CMK (cell line): Measurements from ENCODE around the genes ANAPC16, MRPS16 and ANXA7.

DNA sequence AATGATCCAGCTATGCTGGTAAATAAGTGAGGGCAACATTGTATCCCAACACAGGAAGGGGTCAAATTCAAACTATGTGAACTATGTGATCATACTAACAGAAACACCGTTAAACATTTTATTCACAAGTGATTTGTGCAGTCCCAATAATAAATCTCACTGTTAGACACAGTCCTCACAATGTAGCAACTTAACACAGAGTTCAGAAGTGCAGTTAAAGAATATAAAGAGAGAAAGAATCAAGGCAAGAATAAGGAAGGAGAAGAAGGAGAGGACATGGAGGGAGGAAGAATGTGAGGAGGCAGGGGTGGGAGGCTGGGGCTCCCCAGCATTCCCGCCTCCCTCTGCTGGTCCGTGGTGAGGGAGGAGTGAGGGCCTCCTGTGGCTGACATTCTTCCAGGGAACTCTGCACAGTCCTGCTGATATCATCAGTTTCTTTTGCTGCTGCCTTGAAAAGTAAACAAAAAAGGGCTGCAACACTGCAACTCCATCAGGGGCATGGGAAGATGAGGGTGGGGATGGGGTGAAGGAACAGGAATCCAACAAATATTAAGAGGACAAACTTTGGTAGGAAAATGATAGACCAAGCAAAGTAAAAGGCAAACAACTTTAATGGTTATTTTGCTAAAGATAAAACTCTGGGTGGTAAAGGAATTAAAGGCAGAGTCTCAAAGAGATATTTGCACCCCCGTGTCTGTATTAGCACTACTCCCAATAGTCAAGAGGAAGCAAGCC is 7.7 kb upstream of the SPOCK2 start:
- RRBS, result no CpG with 5 or more reads among the region's 4 CpGs

DNA sequence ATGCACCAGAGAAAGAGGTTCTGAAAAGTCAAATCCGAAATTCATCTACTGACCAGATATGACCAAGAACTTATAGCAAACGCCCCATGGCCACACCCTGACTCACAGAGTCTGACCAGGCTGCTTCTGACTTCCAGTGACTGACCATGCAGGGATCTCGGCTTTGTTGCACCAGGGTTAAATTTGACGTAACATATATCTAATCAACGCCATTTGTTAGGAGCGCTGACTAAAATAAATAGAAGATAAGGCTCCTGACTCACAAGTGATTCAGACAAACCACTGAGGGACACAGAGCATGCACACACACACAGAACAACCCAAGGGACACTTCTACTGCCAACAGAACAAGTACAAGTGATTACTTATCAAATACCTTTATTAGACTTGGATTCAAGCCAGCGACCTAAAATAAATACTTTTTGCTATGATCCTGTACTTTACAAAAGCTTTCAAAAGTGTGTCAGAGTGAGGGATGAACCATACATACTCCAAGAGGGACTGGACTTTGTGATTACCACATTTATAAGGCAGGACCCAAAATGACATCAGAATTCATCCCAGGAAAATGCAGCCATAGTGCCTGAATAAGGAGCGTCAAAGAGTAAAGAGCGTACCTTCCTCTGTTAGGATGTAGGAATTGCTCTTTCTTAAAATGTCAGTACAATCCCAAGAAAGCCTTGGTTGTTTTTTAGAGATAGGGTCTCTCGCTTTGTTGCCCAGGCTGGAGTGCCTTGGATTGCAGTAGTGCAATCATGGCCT is 9.5 kb upstream of the SPOCK2 start:
- RRBS, result no CpG with 5 or more reads among the region's 10 CpGs

- RRBS, result no CpG with 5 or more reads among the region's 12 CpGs
Measured at GRCh38 chr10:72099634-72100047, 11.3 kb upstream of the SPOCK2 start.

DNA sequence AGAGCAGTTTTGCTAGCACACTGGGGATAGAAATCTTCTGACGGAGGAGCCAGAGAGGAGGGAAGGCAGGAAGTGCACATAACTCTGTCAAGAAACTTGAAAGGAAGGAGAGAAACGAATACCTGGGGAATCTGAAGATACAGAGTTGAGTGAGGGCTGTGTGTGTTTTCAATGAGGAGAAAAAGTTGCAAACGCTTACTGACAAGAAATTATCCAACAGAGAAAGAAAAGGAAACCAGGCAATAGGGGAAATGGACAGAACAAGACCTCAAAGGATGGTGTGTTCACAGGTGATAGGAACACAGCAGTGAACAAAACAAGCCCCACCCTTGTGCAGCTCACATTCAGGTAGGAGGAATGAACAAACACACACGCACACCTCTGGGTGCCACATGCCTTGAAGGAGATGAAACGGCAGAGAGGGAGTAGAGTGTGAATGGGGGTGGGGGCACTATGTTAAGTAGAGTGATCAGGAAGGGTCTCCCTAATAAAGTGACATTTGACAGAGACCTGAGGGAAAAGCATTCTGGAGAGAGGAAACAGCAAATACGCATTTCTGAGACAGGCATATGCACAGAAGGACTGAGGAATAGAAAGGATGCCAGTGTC is 46.7 kb upstream of the SPOCK2 start:
- RRBS, result no CpG with 5 or more reads among the region's 6 CpGs

- RRBS, result 2% methylated on average over 9 of the region's 65 CpGs
Measured at GRCh38 chr10:72215635-72216627, at the start of gene ANAPC16. TSS of gene ANAPC16 (plus strand) at chr10:72216012.

DNA sequence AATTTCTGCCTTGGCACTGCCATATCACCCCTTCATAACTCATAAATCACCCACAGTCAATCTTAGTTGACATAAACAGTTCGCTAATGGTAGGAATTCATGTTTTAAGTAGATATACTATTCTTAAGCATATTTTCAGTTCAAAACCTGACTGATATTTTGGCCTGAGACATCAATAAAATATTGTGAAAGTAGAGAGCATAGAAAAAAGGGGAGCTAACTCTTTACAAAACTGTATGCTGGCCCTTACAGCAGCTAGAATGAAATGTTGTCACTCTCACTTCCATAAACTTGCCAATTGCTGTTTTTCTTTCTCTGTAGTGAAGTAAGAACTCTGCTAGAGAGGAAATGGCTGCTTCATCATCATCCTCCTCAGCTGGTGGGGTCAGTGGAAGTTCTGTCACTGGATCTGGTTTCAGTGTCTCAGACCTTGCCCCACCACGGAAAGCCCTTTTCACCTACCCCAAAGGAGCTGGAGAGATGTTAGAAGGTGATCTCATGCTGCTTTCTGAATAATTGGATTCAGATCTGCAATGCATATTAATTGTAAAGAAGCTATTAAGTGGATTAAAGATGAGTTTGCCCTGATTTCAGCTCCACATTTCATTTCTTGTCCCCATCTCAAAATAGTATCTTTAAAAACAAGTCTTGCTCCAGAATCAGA is 7.6 kb upstream of the ASCC1 start:
- RRBS, result no CpG with 5 or more reads among the region's 2 CpGs

DNA sequence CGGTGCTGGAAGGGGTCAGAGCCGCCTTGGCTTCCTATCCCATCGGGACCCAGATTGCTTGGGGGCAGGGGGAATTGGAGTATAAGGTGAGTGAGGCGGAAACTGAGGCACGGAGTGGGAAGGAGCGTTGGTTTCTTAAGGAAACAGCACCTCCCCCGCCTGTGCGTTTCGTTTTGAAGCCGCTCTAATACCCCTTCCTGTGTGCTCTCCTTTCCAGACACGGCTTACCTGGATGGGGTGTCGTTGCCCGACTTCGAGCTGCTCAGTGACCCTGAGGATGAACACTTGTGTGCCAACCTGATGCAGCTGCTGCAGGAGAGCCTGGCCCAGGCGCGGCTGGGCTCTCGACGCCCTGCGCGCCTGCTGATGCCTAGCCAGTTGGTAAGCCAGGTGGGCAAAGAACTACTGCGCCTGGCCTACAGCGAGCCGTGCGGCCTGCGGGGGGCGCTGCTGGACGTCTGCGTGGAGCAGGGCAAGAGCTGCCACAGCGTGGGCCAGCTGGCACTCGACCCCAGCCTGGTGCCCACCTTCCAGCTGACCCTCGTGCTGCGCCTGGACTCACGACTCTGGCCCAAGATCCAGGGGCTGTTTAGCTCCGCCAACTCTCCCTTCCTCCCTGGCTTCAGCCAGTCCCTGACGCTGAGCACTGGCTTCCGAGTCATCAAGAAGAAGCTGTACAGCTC is 895 bp downstream of the DDIT4 start:
- RRBS, result no CpG with 5 or more reads among the region's 36 CpGs

- RRBS, result no CpG with 5 or more reads among the region's 5 CpGs
Measured at GRCh38 chr10:72649294-72649591, 23.4 kb upstream of the MICU1 start.

- RRBS, result no CpG with 5 or more reads among the region's 7 CpGs
Measured at GRCh38 chr10:72784573-72785297, 92.8 kb downstream of the MCU start.

DNA sequence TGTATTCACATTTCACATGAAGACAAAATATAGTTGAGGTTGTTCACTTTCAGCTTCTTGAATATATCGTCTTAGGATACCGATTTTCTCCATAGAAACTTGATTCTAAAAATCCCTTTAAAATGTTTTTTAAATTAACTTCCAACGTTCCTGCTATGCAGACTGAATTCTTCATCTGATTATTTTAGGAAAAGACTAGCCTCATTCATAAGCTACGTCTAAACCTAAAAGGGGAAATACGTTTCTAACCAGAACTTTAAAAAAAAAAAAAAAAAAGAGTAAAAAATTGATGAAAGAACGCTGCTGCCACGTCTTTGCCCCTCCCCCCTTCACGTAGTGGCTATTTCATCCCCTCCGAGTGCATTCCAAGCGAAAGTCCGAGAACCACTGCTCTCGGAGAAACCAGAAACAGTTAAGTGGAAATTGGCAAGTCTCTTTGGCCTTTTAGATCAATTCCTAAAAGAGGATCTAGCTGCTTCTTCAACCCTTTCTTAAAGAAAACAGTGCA is 1.3 kb downstream of the P4HA1 start:
- RRBS, result no CpG with 5 or more reads among the region's 12 CpGs

GRCh38 chr10:73117754-73118580 is 7.7 kb downstream of the NUDT13 start:
- RRBS, result no CpG with 5 or more reads among the region's 4 CpGs

DNA sequence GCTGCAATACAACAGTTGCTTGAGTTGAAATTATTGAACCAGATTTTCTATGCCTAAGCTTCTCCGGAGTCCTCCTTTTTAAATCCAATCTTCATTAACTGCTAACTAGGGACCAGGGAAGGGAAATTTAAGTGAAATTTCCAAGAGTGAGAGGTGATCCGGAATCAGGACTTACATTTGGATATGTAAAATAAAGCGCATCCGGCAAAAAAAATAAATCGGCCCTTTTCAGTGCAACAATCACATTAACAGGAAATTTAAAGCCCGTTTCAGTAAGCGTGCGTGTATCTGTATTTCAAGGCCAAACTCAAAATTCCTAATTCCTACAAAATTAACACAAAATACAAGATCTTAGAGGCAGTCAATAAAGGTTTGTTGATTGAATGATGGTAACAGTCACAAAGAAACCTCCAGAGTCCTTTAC is 779 bp downstream of the DNAJC9 start:
- RRBS, result 1% methylated on average over 2 of the region's 8 CpGs

DNA sequence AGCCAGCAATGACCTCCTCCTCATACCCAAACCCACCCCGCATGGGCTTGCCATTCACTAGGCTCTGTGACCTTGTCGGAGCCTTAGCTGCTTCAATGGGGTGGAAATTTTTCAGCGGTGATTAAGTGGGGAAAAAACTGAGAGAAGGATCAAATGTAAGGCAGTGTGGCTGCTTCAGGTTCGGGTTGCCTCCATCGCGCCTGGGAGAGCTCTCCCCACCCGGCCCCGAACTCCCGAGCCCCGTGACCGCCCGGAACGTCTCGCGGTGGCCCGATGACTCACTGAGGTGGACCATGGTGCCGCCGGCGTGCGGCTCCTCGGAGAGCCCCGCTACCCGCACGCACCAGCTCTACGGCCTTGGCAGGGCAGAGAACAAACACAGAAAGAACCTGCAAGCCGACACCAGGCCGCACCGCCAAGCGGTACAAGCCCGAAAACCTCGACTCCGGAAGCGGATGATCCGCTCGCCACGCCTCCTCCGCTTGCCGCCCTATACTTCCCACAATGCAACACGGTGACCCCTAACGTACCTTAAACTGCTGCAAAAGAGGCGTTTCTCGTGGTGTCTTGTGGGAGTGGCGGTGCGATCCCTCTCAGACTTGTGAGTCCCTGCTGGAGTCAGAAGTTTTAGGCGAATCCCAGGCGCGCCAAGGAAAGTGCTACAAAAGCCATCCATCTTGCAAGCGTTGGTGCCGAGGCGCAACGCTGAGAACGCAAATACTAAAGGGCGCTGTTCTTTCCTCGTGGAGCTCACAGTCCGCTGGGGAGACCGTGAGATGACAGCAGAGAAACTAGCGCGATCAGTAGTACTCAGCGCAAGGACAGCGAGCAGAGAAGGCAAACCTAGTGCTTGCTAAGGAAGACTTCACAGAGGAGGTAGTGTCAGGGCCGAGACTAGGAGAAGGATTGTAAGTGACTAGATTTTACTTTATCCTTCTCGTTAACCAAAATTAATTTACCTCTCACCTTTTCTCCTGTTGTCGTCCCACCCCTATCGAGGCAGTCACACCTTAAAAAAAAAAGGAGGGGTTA is at the start of gene MRPS16:
Gene MRPS16 (minus strand): TSS at position 457 of the 1,032 bp plus-strand sequence.
- RRBS, result 1% methylated on average over 7 of the region's 64 CpGs

DNA sequence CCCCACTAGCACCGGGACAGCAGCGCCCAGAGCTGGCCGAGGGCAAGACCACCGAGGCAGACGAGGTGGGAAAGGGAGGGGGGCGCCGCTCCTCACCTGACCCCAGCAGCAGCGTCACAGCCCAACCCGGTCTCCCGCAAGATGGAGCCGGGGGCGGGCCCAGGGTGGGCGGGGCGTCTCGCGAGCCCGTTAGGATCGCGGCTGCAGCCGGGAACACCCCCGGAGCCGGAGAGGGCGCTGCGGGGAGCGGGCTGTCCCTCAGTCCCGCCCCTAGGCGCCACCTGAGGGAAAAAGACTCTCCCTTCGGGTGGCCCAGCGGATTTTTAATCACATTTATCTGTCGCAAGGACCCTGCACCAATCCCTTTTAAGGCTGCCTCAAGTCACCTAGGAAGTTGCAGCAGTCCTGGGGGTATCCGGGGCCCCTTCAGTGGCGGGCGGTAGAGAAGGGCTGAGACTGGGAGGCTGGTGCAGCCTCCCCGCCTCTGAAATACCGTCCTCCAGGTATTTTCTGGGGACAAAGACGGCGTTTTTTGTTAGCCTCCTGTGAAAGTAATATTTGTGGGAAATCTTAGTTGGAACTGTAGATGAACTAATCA is at the start of gene ANXA7:
Gene ANXA7 (minus strand): TSS at position 143 of the 598 bp plus-strand sequence.
- RRBS, result under 1% methylated on average over 15 of the region's 37 CpGs

GRCh38 chr10:73498829-73499230 is 3.0 kb upstream of the PPP3CB start:
- RRBS, result no CpG with 5 or more reads among the region's 1 CpG

DNA sequence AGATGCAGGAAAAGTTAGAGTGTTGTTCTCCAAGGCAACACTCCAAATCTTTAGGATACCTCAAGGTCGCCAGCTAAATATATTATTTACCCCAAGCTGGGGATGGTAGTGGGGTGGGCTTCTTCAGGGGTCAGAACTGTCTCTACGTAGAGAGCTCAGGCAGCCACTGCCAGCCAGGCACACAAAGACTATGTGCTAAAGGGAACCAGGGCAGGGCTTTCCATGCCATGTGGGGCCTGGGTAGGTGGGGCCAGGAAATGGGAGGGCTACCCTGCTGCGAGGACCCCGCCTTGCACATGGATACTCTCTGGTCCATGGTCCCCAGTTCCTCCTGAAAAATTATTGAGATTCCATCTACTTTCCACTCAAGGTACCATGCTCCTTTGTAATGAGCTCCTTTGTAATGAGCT is 6.0 kb downstream of the SYNPO2L start:
- RRBS, result no CpG with 5 or more reads among the region's 4 CpGs

- RRBS, result no CpG with 5 or more reads among the region's 8 CpGs
Measured at GRCh38 chr10:73653551-73654271, 2.1 kb downstream of the SYNPO2L start.

DNA sequence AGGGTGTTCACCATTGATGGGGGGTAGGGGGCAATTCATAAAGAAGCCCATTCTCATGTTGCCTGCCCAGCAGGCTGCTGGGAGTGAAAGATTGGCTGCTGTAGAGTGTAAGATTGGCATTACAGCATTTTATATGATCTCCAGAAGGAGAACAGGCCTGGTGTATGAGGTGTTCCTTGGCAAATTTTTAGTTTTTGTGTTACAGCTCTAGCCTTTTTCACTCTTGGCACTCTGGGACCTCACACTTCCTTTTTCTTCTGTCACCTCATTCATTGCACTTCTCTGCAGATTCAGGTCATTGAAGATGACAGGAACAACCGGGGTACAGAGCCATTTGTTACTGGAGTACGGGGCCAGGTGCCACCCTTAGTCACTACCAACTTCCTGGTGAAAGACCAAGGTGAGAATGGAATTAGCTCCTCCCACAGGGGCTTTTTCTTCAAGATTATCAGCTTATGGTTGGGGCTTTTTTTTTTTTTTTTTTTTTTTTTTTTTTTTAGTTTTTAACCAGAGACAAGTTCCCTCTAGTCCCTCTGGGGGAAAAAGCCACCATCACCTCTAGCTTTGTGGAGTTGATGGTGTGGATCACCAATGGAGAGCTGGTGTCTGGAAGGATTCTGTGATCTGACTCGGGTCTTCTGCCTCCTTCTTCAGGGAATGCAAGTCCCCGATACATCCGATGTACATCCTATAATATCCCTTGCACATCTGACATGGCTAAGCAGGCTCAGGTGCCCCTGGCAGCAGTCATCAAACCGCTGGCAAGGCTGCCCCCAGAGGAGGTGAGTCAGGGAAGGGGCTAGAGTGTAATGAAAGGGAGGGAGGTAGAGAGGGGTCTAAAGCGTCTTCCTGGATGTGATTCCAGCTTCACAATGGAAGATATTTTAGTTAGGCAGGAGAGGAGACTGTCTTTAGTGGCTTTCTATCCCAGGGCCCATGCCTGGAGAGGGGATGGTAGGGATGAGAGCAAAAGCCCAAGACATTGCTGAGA is 8.6 kb upstream of the FUT11 start:
- RRBS, result no CpG with 5 or more reads among the region's 7 CpGs

DNA sequence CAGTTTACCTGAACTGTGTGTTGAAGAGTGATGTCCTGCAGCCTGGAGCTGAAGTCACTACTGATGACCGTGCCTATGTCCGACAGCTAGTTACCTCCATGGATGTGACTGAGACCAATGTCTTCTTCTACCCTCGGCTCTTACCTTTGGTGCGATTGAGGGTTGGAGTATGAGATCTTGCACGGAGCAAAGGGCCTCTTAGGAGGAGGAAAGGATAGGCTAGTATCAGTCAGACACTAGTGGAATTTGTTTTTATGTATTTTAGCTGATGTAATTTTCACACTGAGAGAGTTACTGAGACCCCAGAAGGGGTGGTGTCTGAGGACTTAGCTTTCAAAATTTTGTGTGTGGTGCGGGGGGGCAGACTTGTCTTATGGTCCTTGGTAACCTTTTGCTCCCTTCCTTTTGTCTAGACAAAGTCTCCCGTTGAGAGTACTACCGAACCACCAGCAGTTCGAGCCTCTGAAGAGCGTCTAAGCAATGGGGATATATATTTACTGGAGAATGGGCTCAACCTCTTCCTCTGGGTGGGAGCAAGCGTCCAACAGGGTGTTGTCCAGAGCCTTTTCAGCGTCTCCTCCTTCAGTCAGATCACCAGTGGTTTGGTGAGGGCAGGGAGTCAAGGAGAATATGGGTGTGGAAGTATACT is 2.1 kb upstream of the FUT11 start:
- RRBS, result no CpG with 5 or more reads among the region's 12 CpGs